Epithelial cell of prostate (primary cell): ENCODE measurements around a stretch of chr10.

GRCh38 chr10:10792110-10793288 is 225.2 kb upstream of the CELF2 start:
- RRBS = no CpG with 5 or more reads among the region's 9 CpGs

GRCh38 chr10:10797136-10797973 is 220.3 kb upstream of the CELF2 start:
- RRBS = no CpG with 5 or more reads among the region's 11 CpGs

DNA sequence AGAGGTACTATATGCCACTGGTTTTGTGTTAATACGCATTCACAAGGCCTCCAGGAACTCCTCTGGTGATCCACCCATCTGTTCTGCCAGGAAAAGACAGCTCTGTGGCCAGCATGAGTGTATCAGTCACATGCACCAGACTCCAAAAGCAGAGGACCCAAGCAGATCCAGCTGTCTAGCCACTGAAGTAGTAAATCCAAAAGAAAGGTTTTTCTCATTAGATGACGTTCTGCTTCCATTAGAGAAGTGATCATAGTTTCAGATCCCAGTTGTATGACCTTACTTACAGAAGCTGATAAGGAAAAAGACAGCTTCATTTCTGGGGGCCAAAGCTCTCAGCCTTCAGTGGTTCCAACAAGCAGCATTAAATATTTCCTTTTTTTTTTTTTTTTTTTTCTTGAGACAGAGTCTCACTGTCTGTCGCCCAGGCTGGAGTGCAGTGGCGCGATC is 199.5 kb upstream of the CELF2 start:
- RRBS = no CpG with 5 or more reads among the region's 5 CpGs

GRCh38 chr10:11057358-11057939 is 39.8 kb downstream of the CELF2 start:
- RRBS = no CpG with 5 or more reads among the region's 7 CpGs

DNA sequence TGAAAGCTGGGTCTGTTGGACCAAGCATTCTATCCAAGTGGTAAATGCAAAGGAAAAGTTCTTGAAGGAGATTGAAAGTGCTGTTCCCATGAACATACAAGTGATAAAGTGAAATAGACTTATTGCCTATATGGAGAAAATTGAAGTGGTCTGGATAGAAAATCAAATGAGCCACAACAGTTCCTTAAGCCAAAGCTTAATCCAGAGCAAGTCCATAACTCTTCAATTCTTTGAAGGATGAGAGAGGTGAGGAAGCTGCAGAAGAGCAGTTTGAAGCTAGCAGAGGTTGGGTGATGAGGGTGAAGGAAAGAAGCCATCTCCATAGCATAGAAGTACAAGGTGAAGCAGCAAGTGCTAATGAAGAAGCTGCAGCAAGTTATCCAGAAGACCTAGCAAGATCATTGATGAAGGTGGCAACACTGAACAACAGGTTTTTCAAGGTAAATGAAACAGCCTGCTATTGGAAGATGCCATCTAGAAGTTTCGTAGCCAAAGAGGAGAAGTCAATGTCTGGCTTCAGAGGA is 43.5 kb downstream of the CELF2 start:
- RRBS = no CpG with 5 or more reads among the region's 1 CpG

DNA sequence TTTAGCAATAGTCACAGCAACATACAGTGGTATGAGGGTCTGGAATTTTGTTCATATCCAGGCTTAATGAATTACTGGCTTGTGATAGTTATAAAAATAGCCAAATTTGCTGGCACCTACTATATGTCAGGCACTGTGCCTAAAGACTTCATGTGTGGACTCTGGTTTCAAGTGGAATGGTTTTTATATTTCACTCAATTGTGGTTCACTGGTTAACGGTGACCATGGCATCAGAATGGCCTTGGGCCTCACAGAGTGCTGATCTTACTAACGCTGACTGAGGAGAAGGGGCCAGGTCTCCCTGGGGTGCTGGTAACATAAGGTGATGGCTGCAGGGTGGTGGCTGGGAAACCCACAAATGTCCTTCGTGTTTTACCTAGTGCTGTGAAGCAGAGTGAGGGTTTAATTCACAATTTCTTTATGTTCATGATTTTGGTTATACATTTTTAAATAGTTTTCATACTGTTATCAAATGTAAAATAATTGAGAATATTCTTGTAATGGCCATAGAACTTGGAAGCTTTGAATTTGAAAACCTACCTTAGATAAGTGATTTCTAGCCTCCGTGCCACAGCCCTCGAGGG is 55.9 kb downstream of the CELF2 start:
- RRBS = no CpG with 5 or more reads among the region's 5 CpGs

DNA sequence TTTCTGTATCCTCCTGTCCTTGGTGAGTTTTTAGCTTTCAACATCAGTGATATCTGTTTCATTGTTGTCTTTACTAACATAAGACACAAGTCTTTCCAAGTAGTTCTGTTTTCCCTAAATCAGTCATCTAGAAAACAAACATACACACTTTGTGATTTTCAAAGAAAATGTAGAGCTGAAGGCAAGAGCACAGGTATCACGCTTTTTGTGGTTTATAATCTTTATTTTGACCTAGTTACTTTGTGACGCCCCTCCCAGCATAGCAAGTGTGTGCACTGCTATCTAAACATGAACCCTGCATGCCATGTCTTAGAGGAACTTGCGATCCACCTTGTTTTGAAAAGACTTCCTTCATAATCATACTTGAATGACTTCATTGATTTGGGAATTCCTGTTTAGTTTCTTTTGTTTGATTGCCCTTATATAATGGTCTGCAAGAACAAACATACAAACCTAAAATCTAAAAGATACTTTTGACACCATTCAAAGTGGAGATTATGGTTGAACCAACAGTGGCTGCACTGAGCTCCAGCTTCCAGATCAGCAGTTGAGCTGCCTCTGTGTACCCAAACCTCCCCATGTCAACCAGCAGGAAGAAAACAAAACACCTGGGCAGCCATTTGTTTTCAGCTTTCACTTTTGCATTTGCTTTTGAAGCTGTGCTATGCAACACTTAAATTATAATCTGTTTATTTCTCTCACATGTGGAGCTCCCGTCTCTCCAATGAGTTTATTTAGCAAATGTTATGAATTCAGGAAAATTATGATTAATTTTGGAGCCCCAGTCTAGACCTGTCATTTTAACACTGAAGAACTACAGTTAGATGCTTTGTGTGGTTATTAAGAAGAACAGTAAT is 132.6 kb downstream of the CELF2 start:
- RRBS = no CpG with 5 or more reads among the region's 4 CpGs

DNA sequence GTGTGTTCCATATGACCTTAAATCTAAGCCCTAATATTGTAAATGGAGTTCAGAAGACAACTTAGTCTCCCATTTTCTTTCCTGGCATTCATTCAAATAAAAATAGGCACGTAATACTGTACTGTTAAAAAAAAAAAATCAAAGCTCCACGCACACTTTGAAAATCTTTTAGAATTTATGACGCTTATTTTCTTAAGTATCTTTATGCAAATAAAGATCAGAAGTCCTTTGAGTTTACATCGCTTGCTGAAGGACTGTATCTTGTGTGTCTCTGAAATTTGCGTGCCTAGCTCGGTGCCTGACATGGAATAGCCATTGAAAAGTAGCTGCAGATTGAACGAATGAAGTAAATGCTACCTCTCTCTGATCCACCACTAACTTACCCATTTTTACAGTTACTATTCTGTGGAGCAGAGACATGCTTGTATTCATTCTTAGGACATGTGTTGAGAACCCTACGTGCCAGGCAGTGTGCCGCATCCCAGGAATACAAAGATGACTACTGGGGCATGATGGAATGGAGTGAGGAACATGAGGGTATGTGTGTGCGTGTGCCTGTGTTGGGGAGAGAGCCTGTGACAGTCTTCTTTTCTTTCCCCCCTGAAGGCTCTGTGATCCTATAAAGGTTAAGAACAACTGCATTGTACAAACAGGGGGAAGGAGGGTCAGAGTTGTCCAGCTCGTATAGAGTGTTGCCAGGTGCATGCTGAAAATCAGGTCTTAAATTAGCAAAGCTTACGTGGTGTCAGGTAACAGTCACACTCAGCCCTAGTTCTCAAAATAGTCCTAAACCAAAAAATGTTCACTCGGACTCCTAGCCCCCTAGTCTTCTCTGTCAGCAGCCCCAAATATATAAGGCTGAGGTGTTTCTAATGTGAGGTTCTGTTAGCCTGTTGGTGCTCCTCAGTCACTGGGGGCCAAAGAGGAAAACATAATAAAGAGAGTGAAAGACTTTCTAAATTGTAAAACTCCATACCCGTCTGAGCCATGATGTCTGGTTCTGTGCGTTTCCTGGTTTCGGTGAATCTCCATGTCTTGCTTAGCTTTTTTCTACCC is 161.8 kb downstream of the CELF2 start:
- RRBS = no CpG with 5 or more reads among the region's 16 CpGs

DNA sequence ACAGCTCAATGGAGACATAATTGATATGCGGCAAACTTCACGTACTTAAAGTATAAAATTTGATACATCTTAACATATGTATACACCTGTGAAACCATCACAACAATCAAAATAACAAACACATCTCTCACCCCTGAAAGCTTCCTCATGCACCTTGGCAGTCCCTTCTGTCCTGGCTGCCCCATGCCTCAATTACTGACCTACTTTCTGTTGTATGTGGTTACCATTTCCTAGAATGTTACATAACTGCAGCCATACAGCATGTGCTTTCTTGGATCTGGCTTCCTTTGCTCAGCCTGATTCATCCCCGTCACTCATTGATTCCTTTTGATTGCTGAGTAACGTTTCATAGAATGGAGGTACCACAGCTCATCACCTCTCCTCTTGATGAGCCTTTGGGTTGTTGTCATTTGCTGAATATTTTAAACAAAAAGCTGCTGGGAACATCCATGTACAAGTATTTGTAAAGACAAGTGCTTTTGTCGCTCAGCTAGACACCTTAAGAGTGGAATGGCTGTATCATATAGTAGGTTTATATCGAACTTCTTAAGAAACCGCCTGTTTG is 165.4 kb downstream of the CELF2 start:
- RRBS = no CpG with 5 or more reads among the region's 7 CpGs

DNA sequence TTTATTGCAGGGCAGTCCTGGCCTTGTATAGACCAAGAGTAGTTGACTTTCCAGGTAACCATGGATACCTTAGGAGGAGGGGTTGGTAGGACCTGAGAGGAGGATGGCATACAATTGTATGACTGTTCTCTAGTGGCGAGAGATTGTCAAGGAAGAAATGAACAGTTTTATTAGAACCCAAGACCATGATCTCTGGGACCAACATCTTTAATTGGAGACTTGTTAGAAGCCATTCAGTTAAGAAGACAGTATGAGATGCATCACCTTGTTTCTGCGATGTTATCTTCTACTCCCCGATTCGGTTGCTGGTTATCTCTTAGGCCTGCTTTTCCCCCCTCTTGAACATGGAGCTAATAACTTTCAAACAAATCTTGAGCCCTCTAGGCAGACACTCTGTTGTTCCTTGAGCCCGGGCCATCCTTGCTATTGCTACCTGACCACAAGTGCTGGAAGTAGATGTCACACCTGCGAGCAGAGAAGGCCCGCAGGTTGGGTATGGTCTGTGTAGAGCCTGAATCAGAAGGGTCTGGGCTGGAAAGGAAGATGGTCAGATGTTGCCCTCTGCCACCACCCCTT is 181.4 kb downstream of the CELF2 start:
- RRBS = no CpG with 5 or more reads among the region's 7 CpGs

- RRBS = no CpG with 5 or more reads among the region's 5 CpGs
These were observed 185.4 kb downstream of the CELF2 start for GRCh38 chr10:11203068-11203506.

DNA sequence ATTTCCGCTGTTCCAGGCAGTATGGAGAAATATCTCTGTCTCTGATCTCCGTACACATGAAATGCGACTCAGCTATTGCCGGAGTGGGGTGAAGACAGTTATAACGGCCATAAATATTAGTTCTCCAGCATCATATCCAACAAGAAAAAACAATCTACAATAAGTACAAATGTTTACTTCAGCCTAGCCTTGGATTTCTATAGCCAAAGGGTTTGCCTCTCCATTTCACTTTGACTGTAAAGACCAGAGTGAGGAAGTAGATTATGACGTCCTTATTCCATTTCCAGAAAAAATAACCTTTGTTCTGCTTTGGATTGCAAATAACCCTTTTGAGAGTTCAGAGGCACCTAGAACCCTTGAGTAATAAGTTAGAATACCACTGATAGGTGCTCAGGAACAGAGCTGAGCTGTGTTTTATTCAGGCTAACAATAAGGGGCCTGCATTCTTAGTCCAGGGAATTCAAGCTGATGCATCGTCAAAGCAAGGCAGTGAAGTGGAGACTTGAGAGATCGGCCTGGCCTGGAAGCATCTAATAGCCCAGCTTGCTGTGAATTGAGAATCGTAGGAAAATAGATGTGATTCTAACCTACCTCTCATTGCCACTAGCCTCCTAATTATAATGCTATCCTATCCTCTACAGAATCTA is 188.2 kb downstream of the CELF2 start:
- RRBS = no CpG with 5 or more reads among the region's 9 CpGs

GRCh38 chr10:11208917-11210217 is 191.7 kb downstream of the CELF2 start:
- RRBS = no CpG with 5 or more reads among the region's 19 CpGs

- RRBS = no CpG with 5 or more reads among the region's 7 CpGs
These were observed 195.0 kb downstream of the CELF2 start for GRCh38 chr10:11212609-11213116.

DNA sequence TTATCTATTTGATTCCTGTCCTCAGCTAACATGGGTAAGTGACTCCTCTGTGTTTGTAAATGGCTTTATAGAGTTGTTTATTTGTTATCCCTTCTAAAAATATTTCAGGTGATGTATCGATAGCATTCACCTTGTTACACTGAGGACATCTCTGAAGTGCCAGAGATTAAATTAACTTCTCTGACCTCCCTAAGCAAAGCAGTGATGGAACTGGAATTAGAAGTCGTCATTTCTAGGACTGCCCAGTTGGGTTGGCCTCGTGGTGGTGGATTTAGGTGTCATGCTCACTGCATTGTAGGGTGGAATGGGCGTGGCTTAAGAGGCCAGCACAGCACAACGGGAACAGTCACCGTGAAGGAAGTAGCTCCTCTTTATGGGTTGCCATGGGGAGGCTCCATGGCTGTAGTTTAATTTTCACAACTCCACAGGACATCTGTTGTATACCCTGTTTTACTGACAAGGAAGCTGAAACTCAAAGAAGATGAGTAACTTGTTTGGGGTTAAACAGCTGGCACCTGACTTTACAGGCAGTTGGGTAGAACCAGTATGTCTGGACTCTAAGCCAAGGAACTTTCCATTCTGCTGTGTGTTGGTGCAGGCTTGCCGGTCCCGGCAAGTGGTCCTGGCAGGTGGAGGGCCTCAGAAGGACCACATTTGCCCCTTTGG is 208.2 kb downstream of the CELF2 start:
- RRBS = no CpG with 5 or more reads among the region's 8 CpGs

- RRBS = no CpG with 5 or more reads among the region's 4 CpGs
These were observed 213.5 kb downstream of the CELF2 start for GRCh38 chr10:11230971-11231709.

- RRBS = no CpG with 5 or more reads among the region's 6 CpGs
These were observed 215.9 kb downstream of the CELF2 start for GRCh38 chr10:11233493-11234126.

GRCh38 chr10:11243051-11243469 is 225.4 kb downstream of the CELF2 start:
- RRBS = no CpG with 5 or more reads among the region's 8 CpGs

DNA sequence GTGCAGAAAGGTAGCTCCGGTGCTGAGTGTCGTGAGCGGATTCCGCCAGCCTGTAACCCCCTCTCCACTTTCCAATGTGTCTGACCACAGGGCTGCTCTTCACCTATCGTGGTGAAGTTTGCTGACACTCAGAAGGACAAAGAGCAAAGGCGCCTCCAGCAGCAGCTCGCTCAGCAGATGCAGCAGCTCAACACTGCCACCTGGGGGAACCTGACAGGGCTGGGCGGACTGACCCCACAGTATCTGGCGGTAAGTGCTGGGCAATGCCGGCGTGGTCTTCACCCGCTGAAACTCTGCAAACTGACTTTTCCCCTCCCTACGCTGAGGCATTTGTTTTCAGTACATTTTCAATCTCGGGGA is 252.9 kb downstream of the CELF2 start:
- RRBS = no CpG with 5 or more reads among the region's 14 CpGs

DNA sequence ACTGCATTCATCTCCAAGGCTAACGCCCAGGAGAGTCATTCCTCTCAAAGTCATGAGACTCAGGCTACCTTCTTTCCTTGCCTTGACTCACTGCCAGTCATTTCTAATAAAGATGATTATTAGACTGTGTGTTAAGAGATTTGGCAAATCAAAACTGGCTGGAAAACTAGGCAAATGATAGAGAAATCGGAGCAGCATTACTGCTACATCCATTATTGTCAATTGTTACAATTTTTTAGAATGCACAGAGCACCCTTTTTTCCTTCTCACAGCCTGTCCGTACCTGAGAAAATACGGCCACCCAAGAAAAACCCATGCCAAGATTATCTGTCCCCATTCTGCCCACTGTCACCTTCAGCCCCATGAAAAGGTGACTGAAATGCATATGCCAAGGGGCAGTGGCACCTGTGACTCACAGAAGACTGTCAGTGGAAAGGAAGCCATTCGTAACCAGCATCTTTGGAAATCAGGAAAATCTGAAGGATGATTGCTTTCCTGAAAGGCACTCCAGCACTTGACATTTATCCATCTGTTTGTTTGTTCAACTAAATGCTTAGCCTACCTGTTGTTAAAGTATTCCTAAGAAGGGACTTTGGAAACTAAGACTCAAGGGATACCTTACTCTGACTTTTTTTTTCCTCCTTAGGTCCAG is 286.1 kb downstream of the USP6NL start:
- RRBS = no CpG with 5 or more reads among the region's 5 CpGs